Endometrial microvascular endothelial cells (primary cell): ENCODE measurements around the genes DOHH and TBXA2R.

- RAMPAGE, long total RNA: no peak
Measured at GRCh38 chr19:3120880-3121593, 14.8 kb upstream of the GNA15 start.

DNA sequence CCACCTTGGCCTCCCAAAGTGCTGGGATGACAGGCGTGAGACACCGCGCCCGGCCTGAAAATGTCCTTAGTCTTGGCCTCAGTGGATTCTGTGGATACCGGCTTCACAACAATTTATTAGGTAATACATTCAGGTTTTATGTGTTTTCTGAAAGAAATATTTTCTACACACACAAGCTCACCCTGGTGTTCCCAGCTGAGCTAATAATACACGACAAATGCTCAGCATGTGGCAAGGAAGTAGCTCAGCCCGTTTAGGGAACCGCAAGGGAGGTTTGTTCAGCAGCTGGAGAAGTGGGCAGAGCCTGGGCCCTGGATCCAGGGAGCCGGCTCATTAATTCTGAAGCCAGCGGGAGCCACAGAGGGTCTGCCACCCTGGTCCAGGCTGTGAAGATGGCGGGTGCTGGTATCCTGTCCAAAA, 3.0 kb upstream of the GNA15 start:
- RAMPAGE, long total RNA: no peak

DNA sequence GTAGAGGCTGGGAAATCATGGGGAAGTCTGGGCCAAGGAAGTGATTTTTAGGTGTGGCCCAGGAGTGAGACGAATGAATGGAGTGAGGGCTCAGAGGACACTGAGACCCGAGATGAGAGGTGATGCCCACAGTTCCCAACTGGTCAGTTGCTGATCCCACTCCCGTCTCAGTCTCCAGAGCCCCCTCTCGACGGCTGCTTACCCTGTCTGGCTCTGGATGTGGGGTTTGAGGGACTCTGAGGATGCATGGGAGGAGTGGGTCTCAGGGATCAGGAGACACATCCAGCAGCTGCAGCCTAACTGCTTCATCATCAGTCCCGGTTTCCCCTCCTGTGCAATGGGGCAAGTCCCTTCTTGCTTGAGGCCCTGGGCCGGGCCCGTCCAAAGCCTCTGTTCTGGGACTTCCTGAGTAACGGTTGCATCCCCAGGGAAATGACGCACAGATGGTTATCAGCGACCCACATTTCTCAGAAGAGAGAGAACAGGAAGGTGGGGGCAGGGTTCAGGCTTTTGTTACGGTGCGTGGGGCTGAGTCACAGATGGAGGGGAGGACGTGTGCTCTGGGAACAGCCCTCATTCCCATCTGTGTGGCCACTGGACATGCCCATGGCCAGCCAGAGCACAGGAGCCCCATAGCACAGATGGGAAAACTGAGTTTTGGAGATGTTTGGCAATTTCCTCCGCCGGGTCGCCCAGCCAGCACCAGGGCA, 19.1 kb downstream of the GNA15 start:
- RAMPAGE, long total RNA: start-site peak on the minus strand centred at position 356 of the sequence, 56 bp wide, 11 and 9 reads in 2 replicates

DNA sequence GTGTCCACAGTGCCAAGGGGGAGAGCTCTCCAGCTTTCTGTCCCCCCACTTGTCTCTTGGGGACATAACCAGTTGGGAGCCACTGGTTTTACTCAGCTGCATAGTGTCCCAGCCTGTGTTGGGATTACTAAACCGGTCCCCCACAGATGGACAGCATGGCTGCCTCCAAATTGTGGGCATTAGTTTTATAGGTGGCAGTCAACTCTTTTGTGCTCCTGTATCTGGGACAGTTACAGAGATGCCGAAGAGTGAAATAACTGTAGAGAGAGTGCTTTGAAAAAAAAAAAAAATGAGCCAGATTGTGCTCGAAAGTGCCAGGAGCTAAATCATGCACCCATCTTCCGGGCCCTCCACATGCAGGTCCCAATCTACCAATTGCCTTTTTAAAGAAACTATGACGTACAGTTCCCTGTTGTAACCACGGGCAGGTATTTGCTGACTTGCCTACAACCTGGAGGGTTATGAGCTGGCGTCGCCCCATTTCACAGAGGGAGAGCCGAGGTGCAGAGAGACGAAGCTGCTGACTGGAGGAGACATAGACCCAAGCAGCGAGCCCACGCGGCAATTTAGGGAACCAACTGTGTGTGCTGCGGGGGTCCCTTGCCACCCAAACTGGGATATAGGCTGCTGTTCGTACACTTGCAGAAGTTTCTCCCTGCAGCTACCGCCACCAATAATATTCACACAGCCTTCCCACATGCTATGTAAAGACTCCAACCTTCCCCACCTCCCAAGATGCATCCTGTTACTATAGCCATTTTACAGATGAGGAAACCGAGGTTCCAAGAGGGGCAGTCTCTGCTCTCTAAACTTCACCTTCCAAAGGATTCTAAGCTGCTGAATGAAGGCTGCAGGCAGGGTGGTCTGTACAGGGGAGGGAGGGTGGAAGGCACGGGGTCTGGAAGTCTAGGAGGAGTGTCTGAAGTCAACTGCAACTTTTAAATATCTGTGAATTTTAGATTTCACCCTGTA, 2.2 kb upstream of the NFIC start:
- RAMPAGE, long total RNA: no peak

DNA sequence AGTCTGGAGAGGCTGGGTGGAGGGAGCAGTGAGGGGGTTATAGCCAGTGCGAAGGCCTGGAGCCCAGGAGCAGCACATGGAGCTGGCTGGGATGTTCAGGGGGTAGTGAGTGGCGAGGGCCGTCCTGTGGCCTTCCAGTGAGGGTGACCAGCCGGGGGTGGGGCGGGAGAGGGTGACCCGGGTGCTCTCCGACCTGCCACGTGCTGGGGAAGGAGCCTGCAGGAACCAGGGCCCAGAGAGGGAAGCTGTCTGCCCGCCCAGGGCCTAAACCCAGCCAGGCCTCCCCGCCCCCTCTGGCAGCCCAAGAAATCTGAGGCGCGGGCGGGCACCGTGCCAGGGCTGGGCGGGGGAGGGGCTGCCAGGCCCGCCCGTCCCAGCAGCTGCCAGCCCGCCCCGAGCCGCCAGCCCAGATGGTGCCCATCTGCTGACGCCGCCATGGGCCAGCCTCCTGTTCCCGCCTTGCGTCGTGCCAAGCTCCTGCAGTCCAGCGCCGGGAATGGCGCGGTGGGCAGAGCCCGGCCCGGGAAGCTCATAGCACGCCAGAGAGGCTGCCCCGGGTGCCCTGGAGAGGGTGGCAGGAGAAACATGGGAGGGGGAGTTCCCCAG, 21.4 kb downstream of the NFIC start:
- RAMPAGE, long total RNA: no peak

- RAMPAGE, long total RNA: no peak
Measured at GRCh38 chr19:3402266-3402733, 35.9 kb downstream of the NFIC start.

GRCh38 chr19:3404508-3405469, 38.4 kb downstream of the NFIC start:
- RAMPAGE, long total RNA: no peak

- RAMPAGE, long total RNA: no peak
Measured at GRCh38 chr19:3434692-3435691, 45.3 kb downstream of the SMIM24 start.

DNA sequence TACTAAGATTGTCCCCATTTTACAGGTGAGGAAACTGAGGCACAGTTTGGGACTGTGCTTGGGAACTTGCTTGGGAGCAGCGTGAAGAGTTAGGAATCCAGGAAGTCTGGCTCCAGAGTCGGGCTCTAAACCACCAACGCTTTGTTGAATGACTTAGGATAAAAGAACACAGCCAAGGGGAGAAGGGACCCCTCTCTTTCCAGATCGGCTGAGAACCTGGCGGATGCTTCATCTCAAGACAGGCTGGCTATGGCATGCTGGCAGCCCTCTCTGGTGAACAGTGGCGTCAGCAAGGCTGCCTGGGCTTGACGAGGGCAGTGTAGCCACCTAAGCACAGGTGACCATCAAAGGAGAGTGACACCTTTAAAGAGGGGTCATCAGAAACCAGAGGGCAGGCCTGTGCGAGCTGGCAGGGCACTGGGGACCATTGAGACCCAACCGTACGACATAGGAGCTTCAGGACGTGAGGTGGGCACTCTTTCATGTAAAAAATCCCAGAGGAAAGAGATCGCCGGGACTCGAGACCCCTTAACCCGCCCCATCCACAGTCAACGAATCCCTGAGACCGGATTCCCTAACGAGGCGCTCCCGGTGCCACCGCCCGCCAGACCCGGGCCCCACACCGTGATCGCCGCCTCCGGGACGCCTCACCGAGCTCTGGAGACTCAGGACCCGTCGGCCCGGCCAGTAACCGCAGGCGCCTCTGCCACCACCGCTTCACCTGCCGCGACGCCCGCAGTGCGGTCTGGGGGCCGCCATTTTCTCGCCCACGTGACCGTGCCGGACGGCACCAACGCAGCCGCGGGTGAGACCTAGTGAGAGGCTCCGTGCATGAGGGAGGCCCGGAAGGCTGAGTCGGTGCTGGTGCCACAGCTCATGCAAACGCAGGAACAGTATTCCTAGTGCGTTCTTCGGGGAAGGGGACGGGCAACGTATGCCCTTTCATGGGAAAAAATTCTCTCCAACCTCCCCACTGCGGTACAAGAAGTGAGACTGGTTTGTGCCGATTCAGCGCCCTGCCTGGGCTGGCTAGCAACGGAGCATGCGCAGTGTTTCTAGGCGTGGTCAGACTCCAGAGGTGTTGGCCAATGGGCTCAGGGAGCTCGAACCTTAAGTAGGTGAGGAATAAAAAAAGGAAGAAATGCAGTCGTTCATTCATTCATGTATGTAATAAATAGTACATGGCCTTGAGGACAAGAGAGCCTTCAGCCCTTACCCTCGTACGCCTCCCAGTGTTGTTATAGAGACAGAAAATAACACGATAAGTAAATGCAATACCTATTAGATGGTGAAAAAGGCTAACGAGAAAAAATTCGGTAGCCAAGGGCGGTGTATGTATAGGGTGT, at the start of gene DOHH:
Gene DOHH, minus strand, starts transcription at position 765 of the 1,346 bp plus-strand sequence.
- RAMPAGE, long total RNA: no peak

GRCh38 chr19:3506556-3507332, 633 bp downstream of the FZR1 start:
- RAMPAGE, long total RNA: no peak

- RAMPAGE, long total RNA: no peak
Measured at GRCh38 chr19:3512247-3512891, 6.3 kb downstream of the FZR1 start.

DNA sequence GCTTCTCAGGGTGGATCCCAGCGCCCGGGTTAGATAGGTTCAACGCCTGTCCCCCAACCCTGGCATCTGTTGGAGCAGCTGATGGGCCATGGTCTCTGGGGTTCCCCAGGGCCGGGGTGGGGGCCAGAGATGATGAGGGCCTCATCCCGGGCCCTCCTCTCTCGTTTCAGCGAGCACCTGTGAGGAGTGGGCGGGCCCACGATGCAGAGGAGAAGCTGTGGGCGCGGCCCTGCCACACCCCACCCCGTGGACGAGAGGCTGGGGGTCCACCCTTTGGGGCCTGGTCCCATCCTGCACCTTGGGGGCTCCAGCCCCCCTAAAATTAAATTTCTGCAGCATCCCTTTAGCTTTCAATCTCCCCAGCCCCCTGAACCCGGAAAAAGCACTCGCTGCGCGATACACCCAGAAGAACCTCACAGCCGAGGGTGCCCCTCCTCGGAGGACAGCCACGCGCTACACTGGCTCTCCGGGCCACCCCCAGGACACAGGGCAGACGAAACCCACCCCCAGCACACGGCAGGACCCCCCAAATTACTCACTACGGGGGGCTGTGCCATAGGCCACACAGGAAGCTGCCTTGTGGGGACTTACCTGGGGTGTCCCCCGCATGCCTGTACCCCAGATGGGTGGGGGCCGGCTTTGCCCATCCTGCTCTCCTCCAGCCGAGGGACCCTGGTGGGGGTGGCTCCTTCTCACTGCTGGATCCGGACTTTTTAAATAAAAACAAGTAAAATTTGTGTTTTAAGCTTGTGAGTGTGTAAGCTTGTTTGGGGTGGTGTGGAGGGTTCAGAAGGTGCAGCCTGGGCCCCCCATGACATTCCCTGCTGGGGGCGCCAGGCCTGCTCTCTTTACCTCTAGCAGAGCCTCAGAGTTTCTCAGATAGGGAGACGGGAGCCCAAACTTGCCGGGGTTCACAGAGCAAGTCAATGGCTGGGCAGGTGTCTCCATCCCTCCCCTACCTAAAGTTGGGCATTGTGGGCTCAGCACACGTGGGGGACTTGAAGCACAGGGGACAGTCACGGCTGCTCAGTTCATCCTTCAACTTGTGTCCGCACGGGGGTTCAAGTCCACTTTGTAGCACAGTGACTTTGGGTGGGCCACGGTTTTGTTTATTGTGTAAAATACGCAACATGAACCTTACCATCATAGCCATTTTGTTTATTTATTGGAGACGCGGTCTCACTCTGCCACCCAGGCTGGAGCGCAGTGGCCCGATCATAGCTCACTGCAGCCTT, 6.0 kb downstream of the HMG20B start:
- RAMPAGE, long total RNA: no peak

DNA sequence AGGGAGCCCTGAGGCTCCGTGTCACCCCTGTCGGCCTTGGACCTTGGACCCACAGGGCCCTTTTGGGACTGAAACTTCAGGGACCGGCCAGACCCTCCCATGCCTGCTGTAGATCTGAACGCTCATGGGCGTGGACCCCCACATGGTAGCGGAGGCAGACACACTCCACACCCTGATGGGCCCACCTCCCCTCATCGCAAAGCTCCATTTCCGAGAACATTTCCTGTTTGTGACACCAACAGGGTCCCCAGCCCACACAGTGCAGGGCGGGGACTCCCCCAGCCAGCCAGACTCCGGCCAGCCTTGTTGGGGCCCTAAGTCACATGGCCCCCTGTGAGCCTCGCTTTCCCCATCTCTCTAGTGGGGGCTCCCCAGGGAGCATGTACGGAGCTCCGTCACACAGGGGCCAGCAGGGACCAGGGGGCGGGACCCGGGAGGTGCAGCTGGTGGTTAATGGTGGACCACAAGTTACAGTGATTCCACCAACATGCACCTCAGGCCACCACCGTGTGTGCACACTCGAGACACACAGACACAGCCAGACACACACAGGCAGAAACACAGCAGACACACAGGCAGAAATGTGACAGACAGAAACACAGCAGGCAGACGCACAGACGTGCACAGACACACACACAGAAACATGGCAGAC, 1.7 kb downstream of the TBXA2R start:
- RAMPAGE, long total RNA: no peak

GRCh38 chr19:3606122-3607034, at the start of gene TBXA2R:
Gene TBXA2R (minus strand): TSS chr19:3606875.
- RAMPAGE, long total RNA: no peak

DNA sequence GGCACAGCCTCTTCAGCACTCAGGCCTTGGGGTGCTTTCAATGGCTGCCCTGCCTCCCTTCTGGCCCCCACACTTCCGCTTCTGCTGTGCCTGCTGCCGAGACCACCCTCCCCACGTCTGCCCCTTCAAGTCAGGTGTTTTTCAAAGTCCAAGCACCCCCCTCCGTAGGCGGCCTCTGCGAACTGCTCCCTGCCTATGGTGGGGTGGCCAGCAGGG, 9.6 kb upstream of the CACTIN start:
- RAMPAGE, long total RNA: no peak

GRCh38 chr19:3653072-3653685, 26.6 kb upstream of the CACTIN start:
- RAMPAGE, long total RNA: no peak

DNA sequence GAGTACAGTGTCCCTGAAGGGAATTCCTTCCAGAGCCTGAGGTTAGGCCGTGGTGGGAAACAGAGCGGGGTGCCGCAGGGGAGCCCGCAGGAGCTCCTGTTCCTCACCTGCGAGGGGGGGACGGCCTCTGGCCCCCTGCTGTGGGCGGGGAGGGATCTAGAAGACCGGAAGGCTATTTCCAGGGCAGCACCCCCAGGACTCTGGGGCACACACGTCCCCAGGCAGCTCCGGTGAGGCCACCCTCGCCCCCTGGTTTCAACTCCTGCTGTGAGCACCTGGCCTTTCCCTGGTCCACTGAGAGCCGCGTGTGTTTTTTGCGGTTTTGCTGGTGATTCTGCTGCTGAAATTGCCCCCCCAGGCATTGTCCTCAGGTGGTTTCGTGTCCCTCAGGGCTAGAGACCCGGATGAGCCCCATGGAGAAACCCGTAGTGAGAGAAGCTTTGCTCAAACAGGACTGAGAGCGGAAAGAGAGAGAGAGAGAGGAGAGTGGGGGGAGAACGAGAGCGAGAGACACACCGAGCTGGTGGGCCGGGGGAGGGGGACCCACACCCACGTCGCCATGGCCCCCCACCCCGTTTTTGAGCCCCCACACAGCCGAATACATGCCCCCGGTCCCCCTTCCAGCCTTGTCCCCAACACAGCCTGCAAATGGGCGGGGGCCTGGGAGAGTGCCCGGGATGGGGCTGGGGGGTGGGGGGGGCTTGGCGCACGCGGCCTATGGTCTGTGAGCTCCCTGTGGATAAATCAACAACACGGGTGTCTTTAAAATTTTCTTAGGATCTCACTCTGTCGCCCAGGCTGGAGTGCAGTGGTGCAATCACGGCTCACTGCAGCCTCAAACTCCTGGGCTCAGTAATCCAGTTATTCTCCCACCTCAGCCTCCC, 11.8 kb downstream of the PIP5K1C start:
- RAMPAGE, long total RNA: no peak

DNA sequence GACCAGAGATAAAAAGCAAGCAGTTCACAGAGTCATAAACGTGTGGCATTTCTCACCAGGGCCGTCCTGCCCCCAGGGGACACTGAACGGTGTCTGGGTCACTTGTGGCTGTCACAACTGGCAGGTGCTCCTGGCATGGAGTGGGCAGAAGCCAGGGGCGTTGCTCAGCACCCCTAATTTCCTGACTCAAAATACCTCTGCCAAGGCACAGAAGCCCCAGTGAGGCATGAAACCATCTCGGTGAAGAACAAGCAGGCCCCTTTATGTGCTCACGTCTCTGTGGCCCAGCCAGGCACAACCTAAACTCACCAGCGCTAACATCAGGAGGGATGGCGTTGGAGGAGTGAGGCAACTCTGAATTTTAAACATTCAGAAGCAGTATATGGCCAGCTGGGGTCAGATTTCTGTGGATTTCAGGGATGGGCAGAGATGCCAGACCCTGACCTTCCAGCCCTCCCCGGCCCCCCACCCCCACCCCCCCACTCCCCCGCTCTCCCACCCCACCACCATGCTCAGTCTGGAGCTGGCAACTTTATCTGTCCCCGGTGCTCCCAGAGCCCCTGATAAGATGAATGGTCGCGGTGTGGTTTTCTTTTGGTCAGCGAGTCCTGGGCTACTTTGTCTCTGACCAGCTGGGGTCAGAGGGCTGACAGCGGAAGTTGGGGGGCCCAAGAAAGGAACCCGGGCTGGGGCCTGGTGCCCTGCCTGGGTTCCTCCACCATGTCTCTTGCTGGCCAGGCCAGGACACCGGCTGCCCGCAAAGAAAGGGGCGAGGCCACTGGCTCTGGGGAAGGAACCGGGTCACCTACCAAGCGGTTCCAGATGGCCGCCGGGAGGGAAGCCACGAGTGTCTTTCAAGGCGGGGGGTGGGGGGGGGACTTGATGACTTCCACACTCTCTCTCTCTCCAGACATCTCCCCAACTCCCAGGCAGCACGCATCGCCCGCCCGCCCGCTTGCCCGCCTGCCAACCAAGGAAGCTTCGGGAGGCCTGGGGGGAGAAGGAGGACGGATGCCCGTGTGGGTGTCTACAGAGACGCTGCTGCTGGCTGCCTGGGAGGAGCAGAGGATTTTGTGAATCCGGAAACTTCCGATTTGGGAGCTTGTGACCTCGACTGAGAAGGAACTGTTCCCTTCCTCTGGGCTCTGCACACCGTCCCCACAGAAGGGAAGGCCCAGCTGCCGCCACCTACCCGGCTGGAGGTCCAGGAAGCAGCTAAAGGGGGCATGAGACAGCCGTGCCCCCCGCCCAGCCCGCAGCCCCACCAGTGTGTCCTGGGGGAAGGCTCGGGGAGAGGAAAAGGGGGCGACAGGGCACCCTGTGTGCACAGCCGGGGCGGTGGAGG, 1.3 kb downstream of the PIP5K1C start:
- RAMPAGE, long total RNA: no peak

DNA sequence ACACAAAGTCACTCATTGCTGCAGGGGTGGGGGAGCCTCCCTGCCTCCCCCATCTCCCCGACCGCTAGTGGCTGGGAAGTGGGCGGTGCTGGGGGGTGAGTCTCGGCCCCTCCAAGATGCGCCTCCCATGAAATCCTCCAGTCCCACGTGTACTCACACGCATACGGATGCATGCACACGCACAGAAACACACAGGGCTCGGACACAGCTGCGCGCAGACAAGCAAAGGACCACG, 808 bp downstream of the MATK start:
- RAMPAGE, long total RNA: no peak

- RAMPAGE, long total RNA: no peak
Measured at GRCh38 chr19:3968578-3969079, 2.3 kb downstream of the DAPK3 start.